ENCODE results near the genes ITGA3 and SAMD14.

DNA sequence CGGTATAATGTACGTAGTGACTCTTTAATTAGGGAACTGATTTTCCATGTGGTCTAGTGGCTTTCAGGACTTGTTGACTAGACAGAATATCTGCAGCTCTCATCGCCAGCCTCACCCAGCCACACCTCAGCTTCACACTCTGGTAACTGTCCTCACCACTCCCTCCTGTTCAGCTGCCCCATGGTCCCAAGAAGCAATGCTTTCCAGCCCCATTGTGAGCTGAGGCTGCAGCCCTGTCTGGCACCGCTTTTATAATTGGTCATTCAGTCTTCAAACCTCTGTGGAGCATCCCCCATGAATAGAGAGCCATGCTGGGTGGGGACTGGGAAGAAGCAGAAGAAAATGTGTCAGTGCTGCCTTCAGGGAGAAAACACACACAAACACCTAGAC is 24.7 kb downstream of the PHB1 start:
- PRO-cap = no peak

DNA sequence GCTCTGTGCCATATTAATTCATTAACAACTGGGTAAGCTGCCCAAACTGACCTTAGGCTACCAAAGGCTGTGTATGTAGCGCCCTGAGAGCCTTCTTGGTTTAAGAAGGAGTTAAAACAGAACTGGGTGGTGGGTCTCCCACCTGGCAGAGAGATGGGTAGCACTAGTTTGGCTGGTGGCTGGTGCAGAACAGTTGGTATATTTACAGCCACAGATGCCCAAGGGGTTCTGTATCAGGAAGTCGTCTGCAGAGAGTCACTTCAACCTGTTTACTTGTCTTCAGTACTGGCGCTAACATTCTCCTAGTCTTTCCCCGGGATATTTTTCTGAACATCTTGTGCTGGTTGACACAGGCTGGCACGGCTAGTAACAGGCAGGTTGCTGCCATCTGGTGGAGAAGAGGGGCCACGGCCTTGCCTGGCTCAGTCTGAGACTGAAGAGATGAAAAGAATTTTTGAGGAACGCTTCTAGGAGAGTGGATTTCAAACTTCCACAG is 19.8 kb downstream of the PHB1 start:
- PRO-cap = no peak

DNA sequence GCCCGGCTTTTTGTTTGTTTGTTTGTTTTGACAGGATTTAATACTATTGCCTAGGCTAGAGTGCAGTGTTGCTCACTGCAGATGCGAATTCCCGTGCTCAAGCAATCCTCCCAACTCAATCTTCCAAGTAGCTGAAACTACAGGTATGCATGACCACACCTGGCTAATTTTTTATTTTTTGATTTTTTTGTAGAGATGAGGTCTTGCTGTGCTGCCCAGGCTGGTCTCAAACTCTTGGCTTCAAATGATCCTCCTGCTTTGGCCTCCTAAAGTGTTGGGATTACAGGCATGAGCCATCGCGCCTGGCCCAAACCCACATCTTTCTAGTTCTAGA is 18.4 kb downstream of the PHB1 start:
- PRO-cap = no peak

- PRO-cap = no peak
These were observed 5.6 kb downstream of the PHB1 start for GRCh38 chr17:49408913-49409555.

DNA sequence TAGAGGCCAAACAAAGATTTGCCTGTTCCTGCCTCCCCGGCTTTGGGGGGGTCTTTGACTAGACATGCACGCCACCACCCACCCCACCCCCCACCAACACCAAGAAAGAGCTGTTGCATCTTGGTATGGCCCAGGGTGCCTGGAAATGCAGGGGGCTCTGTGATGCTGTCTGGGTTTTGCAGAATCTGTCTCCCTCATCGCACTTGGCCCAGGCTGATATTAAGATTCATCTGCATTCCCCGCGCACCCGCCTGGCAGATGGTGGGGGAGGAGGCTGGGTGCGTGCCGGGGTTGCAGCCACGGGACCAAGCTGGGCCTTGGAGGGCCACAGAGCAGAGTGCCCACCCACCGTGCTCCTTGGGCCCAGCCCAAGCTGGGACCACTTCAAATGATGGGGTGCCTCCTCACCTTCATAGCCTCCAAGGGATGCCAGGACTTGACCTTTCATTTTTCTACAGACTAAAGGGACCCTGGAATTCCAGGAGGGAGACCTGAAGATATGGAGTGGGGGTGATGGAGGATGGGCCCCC is 1.2 kb upstream of the NXPH3 start:
- PRO-cap = no peak

GRCh38 chr17:49833216-49833716 is 14.6 kb downstream of the TAC4 start:
- PRO-cap = no peak

DNA sequence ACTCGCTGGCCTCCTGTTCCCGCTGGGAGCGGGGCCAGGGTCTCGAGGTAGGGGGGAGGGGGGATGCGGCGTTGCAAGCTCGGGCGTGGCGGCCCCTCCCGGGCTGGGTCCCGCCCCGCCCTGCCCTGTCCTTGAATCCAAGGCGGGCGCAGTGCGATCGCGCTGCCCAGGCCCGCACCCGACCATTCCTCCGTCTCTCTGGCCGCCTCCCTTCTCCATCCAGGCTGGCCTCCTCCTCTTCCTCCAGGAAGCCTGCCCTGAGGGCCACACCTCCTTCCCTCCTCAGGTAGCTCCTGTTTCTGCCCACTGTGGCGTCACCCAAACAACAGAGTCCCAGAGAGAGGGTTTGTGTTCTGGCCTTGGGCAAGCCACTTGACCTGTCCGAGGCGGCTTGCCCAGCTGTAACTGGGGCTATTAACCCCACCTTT is 43.0 kb upstream of the TAC4 start:
- PRO-cap = no peak

- PRO-cap = no peak
These were observed 1.6 kb downstream of the DLX3 start for GRCh38 chr17:49993170-49994061.

DNA sequence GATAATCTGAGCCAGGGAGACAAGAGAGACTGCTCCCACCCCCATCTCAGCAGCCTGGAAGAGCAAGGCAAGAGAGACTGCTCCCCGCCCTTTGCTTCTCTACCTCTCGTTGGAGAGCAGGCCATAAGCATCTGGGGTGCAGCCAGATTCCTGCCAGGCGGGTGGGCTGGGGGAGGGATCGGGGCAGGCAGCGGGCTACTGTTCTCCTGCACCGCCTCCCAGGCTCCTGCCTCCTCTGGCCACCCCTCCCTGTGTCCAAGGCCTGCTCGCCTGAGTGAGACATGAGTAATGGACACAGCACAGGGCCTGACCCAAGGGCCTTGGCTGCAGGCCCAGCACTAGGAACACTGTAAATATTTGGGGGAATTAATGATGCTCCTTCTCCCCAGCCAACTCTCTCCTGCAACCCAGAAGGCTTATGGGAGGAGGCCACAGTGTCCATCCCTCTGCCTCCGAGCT is 18.2 kb upstream of the ITGA3 start:
- PRO-cap = unidirectional peak, minus-strand start at position 247 of the sequence

- PRO-cap = bidirectional peak, plus-strand start at chr17:50056116, minus-strand start at chr17:50055712
These were observed at the start of gene ITGA3 for GRCh38 chr17:50055544-50056427. Gene ITGA3, plus strand, starts transcription at chr17:50056110.

- PRO-cap = unidirectional peak, plus-strand start at chr17:50061233
These were observed 5.1 kb downstream of the ITGA3 start for GRCh38 chr17:50060798-50061582.

- PRO-cap = no peak
These were observed 12.8 kb downstream of the SAMD14 start for GRCh38 chr17:50116971-50117660.

DNA sequence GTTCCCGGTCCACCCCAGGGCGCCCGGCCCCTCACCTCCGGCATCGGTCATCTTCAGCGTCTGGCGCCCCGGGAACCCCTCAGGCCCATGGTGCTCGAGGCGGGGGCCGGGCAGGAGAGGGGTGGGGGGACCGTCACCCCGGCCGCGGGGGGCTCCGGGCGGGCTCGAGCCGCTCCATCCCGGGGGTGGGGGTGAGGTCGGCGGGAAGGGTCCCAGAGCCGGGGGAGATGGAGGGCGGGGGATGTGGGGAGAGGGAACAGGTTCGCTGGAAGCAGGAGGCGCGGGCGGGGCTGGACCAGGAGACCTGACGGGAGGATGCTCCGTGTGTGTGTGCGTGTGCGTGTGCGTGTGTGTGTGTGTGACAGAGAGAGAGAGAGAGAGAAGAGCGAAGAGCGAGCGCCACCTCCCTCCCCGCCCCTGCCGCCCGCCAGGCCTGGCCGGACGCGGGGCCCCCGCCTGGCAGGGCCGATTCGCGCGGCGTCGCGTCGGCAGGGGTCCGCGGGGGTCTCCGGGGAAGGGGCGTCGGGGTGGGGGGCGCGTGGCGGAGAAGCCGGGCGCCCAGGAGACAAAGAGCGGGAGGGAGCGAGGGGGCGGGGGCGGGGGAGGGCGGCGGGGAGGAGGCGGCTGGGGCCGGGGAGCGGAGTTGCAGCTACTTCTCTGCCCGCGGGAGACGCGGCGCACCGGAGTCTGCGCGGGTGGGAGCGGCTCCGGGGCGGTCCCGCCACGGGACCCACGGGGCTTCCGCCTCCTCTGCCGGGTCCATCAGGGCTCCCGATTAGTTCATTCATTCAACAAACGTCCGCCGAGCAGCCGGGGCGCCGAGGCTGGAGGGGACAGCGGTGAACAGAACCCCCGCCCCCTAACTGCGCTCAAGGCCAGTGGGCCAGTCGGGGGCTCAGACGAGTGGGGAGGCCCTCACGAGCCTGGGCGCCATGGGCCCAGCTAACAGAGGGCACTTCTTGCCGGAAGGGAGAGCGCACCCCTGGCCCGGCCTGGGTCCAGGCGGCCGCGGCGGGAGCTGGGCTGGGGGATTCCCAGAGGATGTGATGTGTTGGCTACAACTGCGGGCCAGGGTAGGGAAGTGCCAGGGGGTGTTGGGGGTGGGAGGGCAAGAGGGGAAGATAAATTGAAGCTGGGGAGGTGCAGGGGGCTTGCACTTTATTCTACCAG is at the start of gene SAMD14:
TSS of gene SAMD14 (minus strand) at position 679 of the 1,170 bp plus-strand sequence.
- PRO-cap = unidirectional peak, plus-strand start at position 468 of the sequence

GRCh38 chr17:50149011-50149683 is 1.3 kb downstream of the PPP1R9B start:
- PRO-cap = no peak

- PRO-cap = no peak
These were observed 4.7 kb upstream of the PPP1R9B start for GRCh38 chr17:50154942-50155751.

DNA sequence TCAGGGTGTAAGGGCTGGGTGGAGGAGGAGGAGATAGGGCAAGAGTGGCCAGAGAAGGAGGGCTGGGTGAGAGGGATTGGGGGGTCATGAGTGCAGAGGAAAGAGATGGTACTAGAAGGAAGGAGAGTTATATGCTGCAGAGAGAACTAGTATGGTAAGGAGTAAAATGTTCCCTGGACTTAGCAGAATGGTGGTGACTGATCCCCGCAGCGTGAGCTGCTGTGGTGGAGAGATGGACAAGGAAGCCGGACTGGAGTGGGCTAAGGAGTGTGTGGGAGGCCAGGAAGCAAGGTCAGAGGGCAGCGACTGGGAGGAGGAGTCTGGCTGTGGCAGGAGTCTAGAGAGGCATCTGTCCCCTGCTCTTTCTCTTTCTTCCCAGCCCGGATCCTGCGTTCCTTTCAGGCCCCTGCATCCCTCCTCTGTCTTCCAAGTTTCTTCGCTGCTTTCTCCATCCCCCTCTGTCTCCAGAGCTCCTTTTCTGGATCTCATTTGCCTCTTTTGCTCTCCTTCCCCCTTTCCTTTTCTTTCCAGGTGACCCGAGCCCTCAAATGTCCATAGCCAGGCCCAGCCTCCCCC is 4.0 kb upstream of the COL1A1 start:
- PRO-cap = no peak

- PRO-cap = bidirectional peak, plus-strand start at chr17:50209901, minus-strand start at chr17:50209573; unidirectional peak, plus-strand start at chr17:50209911; unidirectional peak, plus-strand start at chr17:50209957
These were observed 8.1 kb upstream of the COL1A1 start for GRCh38 chr17:50209291-50210113.

GRCh38 chr17:50211552-50212139 is 10.2 kb upstream of the COL1A1 start:
- PRO-cap = no peak

- PRO-cap = no peak
These were observed 20.2 kb upstream of the TMEM92 start for GRCh38 chr17:50254159-50254436.

DNA sequence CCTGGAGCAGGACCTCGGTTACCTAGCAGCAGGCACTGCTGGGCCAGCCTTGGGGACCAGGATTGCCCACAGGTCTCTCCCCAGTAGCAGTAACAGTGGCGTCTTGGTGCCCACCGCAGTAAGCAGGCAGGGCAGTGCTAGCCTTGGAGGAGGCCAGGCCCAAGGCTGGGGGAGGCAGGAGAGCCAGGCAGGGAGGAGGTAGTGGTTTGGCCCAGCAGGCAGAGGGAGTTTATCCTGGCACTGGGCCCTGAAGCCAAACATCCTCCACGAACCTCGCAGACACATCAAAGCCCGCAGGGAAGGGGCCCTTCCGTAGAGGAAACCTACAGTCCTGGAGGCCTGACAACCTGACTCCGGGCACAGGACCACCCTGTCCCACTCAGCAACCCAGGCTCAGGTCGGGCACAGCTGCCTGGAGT is 7.7 kb upstream of the TMEM92 start:
- PRO-cap = no peak